ENCODE measurements around the gene MEIKIN.

DNA sequence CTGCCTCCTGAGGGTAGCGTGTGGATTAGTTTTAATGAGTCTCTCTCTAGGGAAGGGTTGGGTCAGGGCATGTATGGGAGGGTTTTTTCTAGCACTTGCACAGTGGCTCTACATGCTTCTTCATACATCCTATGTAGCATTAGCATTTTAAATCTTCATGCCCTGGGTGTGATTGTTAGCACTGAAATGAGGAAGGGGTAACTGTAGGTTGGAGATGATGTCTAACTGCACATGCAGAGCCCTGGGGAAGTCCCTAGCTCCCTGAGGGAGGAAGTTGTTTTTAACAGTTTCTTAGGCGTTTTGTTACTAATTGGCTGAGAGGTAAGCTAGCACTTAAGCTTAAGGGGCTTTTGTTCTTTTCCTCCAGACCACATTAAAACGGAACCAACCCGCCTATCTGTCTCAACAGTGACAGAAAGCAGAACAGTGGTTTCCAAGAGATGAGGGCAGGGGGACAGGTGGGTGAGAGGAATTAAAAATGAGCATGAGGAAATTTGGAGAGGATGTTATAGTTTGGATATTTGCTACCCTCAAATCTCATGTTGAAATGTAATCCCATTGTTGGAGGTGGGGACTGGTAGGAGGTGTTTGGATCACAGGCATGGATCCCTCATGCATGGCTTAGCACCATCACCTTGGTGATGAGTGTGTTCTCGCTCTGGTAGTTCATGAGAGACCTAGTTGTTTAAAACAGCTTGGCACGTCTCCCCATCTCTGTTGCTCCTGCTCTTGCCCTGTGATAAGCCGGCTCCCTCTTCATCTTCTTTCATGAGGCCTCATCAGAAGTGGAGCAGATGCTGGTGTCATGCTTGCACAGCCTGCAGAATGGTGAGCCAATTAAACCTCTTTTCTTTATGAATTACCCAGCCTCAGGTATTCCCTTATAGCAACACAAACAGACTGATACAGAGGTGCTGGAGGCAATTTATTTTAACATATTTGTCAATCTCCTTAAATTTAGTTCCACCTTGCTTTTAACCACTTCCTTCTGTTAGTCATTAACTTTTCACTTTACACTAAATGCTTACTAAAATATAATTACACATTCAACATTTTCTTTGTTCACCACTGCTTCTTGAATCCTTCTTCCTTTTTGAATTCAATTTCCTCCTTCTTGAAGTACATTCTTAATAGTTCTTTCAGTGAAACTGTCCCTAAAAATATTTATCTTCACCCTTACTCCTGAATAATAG lies 39.0 kb downstream of the LYRM7 start:
- PRO-cap, result no peak
- RAMPAGE, long total RNA, 2 experiments, result no peak in any of the 2 experiments

- PRO-cap, result no peak
- RAMPAGE, long total RNA, 2 experiments, result no peak in any of the 2 experiments
Measured at GRCh38 chr5:131379065-131379551, 115.3 kb downstream of the CDC42SE2 start.

- PRO-cap, result no peak
- RAMPAGE, long total RNA, 2 experiments, result no peak in any of the 2 experiments
Measured at GRCh38 chr5:131398775-131399144, 134.9 kb downstream of the CDC42SE2 start.

- PRO-cap, result no peak
- RAMPAGE, long total RNA, 2 experiments, result no peak in any of the 2 experiments
Measured at GRCh38 chr5:131417317-131417900, 153.6 kb downstream of the CDC42SE2 start.

DNA sequence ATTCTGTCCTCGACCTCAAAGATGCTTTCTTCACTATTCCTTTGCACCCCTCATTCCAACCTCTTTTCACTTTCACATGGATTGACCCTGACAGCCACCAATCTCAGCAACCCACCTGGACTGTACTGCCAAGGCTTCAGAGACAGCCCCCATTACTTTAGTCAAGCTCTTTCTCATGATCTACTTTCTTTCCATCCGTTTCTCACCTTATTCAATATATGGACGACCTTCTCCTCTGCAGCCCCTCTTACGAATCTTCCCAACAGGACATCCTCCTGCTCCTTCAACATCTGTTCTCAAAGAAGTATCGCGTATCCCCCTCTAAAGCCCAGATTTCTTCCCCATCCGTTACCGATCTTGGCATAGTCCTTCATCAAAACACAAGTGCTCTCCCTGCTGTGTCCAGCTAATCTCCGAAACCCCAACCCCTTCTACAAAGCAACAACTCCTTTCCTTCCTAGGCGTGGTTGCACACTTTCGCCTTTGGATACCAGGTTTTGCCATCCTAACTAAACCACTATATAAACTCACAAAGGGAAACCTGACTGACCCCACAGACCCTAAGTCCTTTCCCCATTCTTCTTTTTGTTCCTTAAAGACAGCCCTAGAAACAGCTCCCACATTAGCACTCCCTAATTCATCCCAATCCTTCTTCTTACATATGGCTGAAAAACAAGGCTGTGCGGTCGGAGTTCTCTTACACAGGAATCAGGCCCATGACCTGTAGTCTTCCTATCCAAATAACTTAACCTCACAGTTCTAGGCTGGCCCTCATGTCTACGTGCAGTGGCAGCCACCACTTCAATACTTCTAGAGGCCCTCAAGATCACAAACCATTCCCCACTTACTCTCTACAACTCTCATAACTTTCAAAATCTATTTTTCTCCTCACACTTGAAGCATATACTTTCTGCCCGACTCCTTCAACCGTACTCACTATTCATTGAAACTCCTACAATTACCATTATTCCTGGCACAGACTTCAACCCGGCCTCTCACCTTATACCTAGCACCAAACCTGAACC lies 59.6 kb downstream of the RAPGEF6 start:
- PRO-cap, result no peak
- RAMPAGE, long total RNA, 2 experiments, result no peak in any of the 2 experiments

- PRO-cap, result no peak
- RAMPAGE, long total RNA, 2 experiments, result no peak in any of the 2 experiments
Measured at GRCh38 chr5:131732443-131732813, 64.4 kb downstream of the FNIP1 start.

GRCh38 chr5:131747658-131748080 lies 49.1 kb downstream of the FNIP1 start:
- PRO-cap, result no peak
- RAMPAGE, long total RNA, 2 experiments, result no peak in any of the 2 experiments

GRCh38 chr5:131772602-131773382 lies 24.0 kb downstream of the FNIP1 start:
- PRO-cap, result no peak
- RAMPAGE, long total RNA, 2 experiments, result start-site peak on the minus strand in 1 of 2 experiments, at chr5:131772916-131773279 at its widest, 11 reads per replicate

DNA sequence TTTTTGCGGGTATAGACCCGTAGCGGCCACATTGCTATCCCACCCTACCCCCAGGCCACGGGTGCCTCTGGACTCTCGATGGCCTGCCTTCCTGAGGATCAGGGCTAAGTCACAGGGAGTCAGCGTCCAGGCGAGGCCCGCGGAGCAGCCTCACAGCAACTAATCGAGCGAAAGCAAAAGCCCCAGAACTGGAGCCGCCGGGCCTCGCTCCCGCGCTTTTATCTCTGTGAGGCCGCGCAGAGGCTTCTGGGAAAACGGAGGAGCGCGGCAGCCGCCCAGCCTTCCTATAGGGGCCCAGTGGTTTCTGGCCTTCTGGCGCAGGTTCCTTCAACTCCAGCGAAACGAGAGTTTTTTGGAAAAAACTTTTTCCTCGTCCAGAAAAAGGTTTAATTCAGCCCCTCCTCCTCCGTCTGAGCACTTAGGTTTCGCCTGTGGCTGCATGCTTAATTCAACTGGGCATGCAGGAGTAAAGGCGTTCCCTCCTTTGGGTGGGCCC lies at the start of gene MEIKIN:
Gene MEIKIN, minus strand, starts transcription at position 190 of the 496 bp plus-strand sequence.
- PRO-cap, result no peak
- RAMPAGE, long total RNA, 2 experiments, result no peak in any of the 2 experiments

DNA sequence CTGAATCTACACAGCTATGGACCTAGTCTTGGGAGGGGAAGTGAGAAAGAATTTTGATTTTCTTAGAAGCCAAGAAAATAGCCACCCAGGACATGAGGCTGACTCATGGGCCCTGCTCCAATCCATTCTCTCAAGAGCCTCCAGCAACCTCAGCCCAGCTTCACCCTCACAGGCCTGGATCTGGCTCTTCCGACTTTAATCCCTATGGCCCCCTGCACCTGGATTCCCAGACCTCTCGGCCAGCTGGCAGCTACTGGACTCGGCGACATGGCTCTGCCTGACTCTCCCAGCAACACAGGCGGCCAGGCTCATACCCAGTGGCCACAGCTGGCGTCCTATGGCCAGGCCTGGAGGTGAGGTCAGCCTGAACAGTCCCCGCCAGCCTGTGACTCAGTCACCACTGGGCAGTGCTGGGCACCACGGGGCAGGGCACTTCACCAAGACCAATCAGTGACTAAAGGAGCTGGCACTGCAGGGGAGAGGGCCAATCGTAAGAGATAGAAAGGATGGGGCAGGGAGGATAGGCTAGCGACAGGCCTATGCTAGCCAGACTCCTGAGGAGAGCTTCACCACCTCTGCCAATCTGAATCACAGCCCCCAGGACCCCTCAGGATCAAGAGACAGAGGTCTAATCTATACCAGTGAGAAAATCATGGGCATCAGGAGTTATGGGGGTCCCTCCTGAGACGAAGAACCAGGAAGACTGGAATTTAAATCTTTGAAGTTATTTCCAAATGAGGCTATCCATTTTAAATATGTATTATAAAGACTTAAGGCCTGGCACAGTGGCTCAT lies 6.1 kb upstream of the PDLIM4 start:
- PRO-cap, result no peak
- RAMPAGE, long total RNA, 2 experiments, result no peak in any of the 2 experiments

DNA sequence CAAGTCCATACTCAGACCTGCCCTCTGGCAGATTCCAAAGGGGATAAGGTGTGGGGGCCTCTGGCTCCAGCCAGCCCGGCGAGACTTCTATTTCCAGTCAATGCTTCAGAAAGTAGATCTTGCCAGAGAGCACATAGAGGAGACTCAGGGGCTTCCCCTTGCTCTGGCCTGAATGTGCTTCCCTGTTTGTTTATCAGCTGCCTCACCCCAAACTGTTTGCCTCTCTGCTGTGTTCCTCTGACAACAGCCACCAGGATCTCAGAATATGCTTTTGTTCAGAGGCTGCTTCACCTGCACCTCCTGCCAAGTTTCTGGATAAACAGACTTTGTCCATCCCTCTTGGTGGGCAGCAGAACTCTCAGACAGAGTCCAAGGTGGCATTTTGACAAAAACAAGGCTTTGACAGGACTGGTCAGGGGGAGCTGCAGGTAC lies 7.7 kb downstream of the SLC22A4 start:
- PRO-cap, result no peak
- RAMPAGE, long total RNA, 2 experiments, result no peak in any of the 2 experiments

GRCh38 chr5:132410106-132410289 lies 40.5 kb downstream of the SLC22A5 start:
- PRO-cap, result no peak
- RAMPAGE, long total RNA, 2 experiments, result no peak in any of the 2 experiments

- PRO-cap, result no peak
- RAMPAGE, long total RNA, 2 experiments, result no peak in any of the 2 experiments
Measured at GRCh38 chr5:132419611-132420018, 50.1 kb downstream of the SLC22A5 start.

DNA sequence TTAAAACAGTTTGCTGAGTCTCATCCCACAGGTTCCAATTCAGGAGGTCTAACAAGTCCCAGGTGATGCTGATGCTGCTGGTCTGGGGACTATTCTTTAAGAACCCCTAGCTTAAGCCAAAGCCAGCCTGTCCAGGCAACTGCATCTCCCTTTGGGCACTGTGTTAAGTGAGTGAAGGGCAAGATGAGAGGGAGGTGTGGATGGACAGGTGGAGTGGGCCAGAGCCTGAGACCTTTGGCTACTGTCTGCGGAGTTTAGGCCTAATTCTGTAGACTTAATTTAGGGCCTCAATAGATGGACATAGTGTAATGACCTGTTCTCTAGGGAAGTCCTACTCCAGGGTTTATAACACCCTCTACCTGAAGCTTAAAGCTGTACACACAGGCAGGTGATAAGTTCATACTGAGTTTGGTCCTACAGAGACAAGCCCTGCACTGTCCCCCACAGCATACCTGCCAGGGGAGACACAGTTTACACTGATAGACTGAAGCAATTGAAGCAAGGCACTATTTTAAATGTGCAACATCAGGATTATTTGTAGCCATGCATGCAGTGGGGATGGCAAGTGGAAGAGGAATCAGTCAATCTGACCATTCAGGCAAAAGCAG lies 47.9 kb downstream of the IRF1 start:
- PRO-cap, result no peak
- RAMPAGE, long total RNA, 2 experiments, result no peak in any of the 2 experiments

GRCh38 chr5:132483587-132484108 lies 6.9 kb downstream of the IRF1 start:
- PRO-cap, result no peak
- RAMPAGE, long total RNA, 2 experiments, result no peak in any of the 2 experiments

DNA sequence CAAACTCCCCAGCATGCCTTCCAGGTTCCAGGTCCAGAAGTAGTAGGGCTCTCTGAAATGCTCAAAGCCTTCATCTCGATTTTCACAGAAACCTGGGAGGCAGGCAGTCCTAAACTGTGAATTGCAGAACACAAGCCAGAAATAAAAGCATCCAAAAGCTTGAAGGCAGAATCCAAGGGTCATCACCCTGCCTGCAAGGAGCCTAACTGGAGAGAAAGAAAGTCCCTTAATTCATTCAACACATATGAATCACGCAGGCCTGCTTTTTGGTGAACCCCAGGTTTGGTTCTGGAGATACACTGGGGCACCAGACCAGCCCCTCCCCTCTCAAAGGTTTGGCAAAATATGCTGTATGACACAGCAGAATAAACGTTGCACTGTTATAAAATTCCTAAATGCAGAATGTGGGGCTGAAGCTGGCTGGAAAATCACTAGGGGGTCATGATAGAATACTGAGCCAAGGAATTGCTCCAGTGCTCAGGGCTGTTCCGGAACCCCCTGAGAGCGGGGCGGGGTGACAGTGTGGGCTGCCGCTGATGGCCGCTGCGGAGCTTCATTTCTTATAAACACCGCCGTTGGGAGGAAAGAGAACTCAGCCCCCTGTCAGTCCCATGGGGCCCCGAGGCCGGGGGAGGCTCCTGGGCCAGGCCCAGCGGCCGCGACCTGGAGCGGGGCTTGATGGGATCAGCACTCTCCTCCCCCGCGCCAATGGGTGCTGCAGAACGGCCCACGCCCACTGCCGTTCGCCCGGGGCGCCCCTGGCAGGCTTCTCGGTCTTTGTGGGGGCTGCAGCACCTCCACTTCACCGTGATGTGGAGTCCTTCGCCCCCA lies 4.9 kb upstream of the IRF1 start:
- PRO-cap, result bidirectional peak, plus-strand start at position 501 of the sequence, minus-strand start at position 490 of the sequence
- RAMPAGE, long total RNA, 2 experiments, result no peak in any of the 2 experiments

DNA sequence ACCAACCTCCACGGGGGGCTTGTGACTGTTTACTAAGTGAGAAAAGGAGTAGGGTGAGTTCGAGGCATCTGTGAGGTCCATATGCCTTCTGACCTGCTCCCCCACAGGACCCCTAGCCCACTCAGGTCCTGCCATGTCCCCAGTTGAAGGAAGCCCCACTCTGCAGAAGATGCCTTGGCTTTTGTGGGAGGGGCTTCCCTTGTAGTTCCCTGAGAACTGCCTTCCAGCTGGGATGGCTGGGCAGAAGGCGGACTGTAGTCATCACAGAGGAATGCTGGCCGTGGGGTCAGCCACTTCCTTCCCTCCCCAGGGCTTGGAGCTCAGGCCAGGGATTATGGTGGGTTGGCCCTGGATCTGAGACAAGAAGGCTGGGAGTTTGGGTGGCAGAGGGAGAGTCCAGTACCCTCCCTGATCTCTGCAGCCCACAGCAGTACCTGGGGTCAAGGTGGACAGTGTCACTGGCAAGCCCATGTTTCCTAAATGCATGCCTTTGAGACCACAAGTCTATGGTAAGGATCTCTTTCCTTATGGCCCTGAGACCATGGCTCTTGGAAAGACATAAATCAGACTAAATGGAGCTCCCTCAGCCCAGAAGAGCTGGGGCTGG lies 7.1 kb upstream of the IRF1 start:
- PRO-cap, result no peak
- RAMPAGE, long total RNA, 2 experiments, result no peak in any of the 2 experiments

GRCh38 chr5:132588495-132589044 lies 31.8 kb downstream of the RAD50 start:
- PRO-cap, result no peak
- RAMPAGE, long total RNA, 2 experiments, result no peak in any of the 2 experiments

GRCh38 chr5:132760062-132760395 lies 12.8 kb downstream of the CCNI2 start:
- PRO-cap, result no peak
- RAMPAGE, long total RNA, 2 experiments, result no peak in any of the 2 experiments

GRCh38 chr5:132837876-132838268 lies 7.4 kb upstream of the SHROOM1 start:
- PRO-cap, result no peak
- RAMPAGE, long total RNA, 2 experiments, result no peak in any of the 2 experiments